ENCODE data around the genes MS4A3, MS4A6A and CCDC86.

- RRBS, result no CpG with 5 or more reads among the region's 7 CpGs
These were observed at the start of gene MS4A3 for GRCh38 chr11:60056547-60056975. Gene MS4A3, plus strand, starts transcription at chr11:60056665.

GRCh38 chr11:60182279-60183435, at the start of gene MS4A6A:
Gene MS4A6A, minus strand, starts transcription at chr11:60183083.
- RRBS, result no CpG with 5 or more reads among the region's 11 CpGs

- RRBS, result no CpG with 5 or more reads among the region's 4 CpGs
These were observed 14.3 kb upstream of the MS4A7 start for GRCh38 chr11:60363908-60364494.

DNA sequence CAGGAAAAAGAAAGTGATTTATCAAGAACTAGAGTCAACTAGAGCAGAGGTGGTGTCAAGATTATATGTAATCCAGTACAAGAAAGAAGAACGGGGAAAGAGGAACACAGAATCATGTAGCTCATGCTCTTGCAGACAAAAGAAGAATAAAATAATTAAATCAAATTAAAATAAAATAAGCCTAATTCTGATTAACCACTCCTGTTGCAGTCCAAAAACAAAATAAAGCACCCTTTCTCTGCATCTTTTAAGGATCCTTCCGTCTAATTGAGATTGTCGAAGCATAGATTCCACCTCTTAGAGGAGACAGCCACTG, 10.0 kb downstream of the MS4A12 start:
- RRBS, result no CpG with 5 or more reads among the region's 3 CpGs

- RRBS, result 2% methylated on average over 16 of the region's 68 CpGs
These were observed at the start of gene CCDC86 for GRCh38 chr11:60841515-60842752. Gene CCDC86, plus strand, starts transcription at chr11:60842113.

GRCh38 chr11:60851719-60852566, 3.8 kb downstream of the PTGDR2 start:
- RRBS, result 38% methylated on average over 15 of the region's 31 CpGs

GRCh38 chr11:60925260-60925855, 1.1 kb downstream of the TMEM132A start:
- RRBS, result no CpG with 5 or more reads among the region's 11 CpGs

- RRBS, result no CpG with 5 or more reads among the region's 10 CpGs
These were observed 9.5 kb downstream of the TMEM132A start for GRCh38 chr11:60933788-60934063.

- RRBS, result no CpG with 5 or more reads among the region's 8 CpGs
These were observed 11.0 kb downstream of the SLC15A3 start for GRCh38 chr11:60940871-60941475.

DNA sequence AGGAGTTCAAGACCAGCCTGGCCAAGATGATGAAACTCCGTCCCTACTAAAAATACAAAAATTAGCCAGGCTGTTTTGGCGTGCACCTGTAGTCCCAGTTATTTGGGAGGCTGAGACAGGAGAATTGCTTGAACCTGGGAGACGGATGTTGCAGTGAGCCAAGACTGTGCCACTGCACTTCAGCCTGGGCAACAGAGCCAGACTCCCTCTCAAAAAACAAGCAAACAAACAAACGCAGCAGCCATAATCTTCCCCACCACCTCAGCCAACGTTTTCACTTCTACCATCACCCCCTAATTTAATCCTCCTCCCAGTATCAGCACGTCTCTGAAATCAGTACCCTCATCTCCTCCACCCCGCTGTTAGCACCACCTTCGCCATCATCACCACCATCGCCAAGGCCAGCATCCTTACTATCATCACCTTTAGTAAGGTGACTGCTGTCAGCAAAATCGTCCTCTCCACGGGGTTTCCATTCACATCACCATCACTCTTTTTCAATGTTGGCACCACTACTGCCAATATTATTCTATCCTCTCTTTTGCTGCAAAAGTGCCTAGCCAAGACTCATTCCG, 7.9 kb downstream of the SLC15A3 start:
- RRBS, result no CpG with 5 or more reads among the region's 12 CpGs

DNA sequence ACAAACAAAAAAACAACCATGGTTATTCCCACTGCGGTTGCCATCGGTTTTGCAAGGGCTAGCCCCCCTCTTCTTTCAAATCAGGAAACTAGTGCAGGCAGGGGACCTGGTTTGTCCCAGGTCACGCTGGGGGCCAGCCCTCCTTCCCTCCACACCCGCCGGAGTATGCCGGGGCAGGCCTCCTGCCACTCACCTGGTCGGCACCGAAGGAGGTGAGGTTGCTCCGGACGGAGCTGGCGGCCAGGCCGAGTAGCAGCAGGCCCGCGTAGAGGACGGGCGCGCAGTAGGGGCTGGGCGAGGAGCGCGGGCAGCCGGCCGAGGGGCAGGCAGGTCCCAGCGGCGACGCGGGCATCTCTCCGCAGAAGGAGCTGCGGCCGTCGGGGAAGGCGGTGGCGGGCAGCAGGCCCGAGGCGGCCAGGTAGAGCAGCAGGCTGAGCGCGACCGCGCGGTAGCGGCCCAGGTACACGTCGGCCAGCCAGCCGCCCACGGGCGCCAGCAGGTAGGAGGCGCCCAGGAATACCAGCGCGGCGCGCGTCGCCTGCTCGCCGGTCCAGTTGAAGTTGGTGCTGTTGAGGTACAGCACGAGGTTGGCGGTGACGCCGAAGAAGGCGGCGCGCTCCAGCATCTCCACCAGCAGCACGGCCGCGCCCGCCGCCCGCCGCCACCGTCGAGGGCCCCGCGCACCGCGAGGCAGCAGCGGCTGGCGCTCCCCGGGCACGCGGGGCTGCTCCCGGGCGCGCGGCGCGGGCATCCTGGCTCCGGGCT, 993 bp downstream of the SLC15A3 start:
- RRBS, result 51% methylated on average over 13 of the region's 86 CpGs

- RRBS, result no CpG with 5 or more reads among the region's 3 CpGs
These were observed 5.2 kb upstream of the SLC15A3 start for GRCh38 chr11:60957157-60957549.

GRCh38 chr11:60992690-60993530, 21.4 kb downstream of the CD6 start:
- RRBS, result no CpG with 5 or more reads among the region's 17 CpGs

DNA sequence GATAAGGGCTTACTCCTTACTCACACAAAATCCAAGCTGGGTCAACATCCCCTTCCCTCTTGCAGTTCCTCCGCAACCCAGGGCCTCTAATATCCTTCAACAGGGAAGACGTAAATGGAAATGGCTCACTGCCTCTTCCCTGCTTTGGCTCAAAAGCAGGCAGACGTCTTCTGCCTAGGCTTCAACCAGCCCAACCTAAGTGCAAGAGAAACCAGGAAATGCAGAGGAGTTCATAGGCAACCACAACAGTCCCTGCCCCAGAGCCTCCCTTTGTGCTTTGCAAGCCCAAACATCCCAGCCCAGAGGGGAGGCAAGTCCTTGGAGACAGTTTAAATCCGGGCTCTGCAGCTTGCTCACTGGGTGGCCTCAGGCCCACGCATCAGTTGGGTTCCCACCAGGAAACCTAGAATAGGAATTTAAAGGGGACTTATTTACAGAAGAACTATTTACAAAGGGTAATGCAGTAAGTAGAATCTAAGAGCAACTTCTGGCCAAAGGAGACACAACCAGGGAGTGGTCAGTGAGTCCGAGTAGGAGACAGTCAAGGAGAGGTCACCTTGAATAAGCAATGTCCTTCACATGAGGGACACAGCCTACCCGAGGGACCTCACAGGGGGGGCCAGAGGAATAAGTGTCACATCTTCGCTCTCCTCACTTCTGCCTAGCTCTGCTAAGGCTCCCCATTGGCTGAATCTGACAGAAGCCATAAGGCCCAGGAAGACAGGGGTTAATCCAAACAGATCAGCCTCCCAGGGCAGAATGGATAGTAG, 33.5 kb downstream of the CD6 start:
- RRBS, result no CpG with 5 or more reads among the region's 8 CpGs

- RRBS, result no CpG with 5 or more reads among the region's 6 CpGs
These were observed 19.1 kb upstream of the CD5 start for GRCh38 chr11:61083178-61083523.

- RRBS, result no CpG with 5 or more reads among the region's 27 CpGs
These were observed 24.3 kb downstream of the CD5 start for GRCh38 chr11:61126331-61127321.

GRCh38 chr11:61130812-61131134, 28.5 kb downstream of the CD5 start:
- RRBS, result no CpG with 5 or more reads among the region's 4 CpGs

DNA sequence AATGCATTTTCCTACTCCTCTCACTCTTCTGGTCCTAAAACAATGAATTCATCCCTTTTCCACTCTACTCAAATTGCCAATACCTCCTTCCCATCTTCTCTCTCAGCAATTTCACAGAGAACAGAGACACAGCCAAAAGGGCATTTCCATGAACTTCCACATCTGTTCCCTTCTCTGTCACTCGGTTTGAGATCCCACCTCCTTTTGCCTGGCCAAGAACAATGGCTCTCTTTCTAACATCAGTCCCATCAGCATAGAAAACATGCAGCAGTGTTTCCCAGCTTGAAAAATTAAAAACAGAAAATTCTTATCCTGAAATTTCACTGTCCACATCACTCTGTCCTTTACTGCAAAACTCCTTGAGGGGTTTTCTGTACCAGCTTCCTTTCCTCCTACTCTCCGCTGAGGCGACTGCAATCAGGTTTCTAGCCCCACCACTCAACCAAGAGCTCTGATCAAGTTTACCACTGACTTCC, 11.8 kb upstream of the VWCE start:
- RRBS, result no CpG with 5 or more reads among the region's 3 CpGs

- RRBS, result no CpG with 5 or more reads among the region's 9 CpGs
These were observed 2.3 kb downstream of the CYB561A3 start for GRCh38 chr11:61359275-61359985.

DNA sequence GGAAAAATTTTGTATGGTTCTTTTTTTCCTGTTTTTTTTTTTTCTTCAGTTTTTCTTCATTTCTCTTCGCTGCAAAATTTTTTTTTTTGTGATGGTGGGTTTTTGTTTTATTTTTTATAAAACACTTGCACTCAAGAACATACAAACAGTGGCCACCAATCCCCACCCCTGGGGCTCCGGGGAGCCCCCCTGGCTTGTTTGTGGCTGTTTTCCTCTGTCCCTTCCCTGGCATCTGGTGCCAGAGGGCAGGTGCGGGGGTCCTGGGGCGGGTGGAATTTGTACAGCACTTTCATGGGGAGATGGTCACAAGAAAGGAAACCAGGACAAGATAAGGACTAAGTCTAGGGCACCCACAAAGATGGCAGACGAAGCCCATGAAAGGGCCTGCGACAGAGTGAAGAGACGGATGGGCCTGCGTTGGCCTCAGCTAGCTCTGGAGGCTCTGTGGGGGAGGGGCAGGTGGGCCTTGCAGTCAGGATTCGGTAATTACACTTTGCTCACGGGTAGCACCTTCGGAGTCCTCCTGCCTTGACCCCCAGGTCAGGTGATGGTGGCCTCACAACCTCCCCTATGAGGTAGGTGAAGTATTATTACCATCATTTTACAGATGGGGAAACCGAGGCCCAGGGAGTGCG, 7.0 kb downstream of the LRRC10B start:
- RRBS, result no CpG with 5 or more reads among the region's 13 CpGs